ENCODE measurements around a stretch of chr4.

GRCh38 chr4:139889114-139889862 is 223.7 kb downstream of the MGST2 start:
- RAMPAGE, long total RNA: no peak
- RRBS: no CpG with 5 or more reads among the region's 9 CpGs

DNA sequence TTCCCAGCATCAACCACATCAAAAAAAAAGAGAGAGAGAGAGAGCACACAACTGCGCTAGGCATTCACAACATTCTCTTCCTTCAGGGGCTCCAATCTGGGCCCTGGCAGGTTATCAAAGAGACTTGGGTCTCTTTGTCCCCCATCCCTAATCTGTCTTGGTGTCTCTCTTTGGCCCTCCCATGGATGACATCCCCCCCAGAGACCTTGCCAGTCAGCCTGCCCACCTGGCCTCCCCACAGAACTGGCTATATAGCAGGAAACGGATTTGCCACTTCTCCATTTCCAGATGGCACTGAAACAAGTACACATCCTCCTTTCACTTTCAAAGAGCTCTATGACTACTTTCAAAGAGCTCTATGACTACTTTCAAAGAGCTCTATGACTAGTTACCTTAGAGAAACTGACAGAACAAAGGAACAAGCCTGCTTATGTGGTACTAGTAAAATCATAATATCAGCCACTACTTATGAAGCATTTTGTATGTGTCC is 175.3 kb downstream of the MAML3 start:
- RAMPAGE, long total RNA: no peak
- RRBS: no CpG with 5 or more reads among the region's 2 CpGs

DNA sequence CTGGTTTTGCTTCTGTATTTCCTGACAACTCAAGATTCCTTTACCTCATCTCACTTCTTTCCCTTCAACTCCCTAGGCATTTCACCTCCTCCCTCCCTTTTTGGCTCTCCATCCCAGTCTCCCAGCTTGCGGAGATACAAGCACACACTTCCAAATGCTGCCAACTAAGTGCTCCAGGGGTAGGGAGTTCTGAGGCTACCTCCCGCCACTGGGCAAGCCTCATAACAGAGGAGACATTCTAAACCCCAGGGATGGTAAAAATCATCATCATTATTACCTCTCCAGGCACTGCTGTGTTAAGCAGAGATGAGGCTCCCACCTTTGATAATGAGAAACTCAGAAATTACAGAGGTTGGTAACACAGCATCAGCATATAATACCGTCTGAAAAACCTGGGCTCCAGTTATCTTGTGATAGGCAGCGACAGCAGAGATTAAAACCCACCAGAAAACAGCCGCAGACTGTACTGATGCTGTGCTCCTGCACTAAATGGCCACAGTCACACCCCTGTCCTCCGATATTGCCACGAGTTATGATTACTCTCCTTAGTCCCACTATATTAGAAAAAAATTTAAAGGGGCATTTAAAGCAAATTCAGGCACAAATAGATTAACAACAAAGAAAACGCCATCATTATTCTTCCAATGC is 123.3 kb downstream of the MAML3 start:
- RAMPAGE, long total RNA: no peak
- RRBS: no CpG with 5 or more reads among the region's 8 CpGs

DNA sequence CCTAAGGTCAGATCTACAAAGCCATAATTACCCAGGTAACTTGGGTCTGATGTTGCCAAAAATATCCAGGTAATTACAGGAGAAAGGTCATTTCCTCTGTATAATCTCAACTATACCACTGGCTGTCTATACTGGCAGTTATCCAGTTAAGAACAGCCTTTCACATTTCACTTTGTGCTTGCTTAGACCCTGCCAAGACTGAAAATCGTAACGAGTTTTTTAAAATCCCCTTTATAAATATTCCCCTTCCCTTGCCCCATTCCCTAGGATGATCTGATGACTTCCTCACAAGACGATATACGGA is 105.5 kb downstream of the MAML3 start:
- RAMPAGE, long total RNA: no peak
- RRBS: no CpG with 5 or more reads among the region's 4 CpGs

DNA sequence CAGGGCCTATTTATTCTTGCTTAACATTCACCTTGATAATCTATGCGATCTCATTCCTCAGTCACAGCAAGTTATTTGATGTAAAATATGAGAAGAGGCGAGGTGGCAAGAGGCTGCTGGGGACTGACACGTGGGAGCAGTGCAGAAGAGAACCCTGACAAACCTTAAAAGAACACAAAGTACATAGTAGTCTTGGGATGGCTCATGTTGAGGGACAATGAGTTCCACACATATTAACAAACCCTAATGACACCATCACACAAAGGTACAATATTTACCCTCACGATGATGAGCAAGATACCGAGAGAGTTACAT is 57.5 kb downstream of the MAML3 start:
- RAMPAGE, long total RNA: no peak
- RRBS: no CpG with 5 or more reads among the region's 5 CpGs

DNA sequence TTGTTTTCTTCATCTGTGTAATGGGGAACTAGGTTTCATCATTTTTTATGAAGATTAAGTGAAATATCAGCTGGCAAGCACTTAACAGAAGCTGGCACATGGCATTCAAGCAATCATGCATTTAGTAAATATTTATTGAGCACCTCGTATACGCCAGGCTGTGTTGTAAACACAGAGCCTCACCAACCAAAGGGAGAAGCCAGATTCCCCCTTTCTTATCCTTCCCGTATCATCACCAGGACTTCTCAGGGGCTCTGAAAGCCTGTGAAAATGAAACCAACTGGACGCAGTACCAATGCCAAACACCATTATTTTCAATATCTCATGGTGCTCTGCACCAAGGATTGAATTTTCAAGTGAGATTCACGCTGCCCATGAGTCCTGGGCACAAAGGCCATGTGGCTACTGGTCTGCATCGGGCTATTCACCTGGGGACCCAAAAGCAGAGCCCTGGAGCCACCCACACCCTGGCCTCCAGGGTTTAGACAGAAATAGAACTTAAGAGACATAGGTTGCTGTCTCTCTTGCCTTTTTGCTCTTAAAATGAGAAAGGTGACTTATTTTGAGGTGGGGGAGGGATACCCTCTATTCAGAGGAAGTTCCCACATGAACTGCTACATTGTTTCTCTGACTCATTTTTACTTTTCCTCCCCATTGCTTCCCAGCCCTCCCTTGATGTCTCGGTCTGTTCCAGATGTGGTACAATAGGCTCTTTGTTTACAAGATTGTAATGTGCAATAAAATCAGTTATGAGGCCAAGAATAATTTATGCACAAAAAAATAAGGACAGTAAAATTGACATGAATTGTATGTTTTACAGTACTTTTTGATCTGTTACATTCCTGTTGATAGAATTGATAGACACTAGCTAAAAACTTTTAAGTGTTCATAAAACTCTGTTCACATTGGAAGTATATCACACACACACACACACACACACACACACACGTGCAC is 55.4 kb downstream of the MAML3 start:
- RAMPAGE, long total RNA: no peak
- RRBS: no CpG with 5 or more reads among the region's 8 CpGs

DNA sequence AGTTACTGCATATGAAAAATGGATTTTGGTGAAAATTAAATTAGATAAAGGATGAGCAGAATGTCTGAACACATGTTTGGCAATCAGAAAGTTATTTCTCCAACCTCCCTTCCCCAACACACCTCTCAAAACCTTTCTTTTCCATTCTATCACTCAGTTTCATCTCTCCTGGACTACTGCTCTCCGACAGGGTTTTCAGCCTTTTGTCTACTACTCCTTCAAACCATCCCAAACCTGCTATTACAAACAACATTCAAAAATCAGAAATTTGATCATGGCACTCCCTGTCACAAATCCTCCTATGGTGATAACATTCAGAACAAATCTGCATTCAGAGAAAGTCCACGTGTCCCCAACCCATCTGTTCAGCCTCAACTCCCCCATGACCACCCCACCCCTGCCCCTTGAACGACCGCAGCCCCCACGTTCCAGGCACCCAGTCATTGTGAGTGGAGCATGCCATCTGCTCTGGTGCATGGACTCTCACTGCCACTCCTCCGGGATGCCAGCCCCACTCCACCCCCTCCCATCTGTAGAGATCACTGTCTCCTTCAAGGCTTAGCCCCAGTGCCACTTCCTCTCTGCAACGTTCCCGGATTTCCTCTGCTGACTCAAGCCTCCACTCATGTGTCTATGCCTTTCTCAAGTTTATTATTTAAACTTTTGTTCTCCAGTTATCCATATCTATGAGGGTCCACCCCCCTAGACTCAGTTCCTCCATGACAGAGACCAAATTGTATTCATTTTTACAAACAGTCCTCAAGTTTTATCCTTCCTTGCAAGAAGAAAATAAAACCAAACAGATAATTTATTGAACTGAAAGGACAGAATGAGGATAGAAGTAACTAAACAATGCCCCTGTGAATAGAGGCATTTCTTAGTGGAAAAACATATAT is 54.1 kb downstream of the MAML3 start:
- RAMPAGE, long total RNA: no peak
- RRBS: 18% methylated on average over 3 of the region's 8 CpGs

GRCh38 chr4:140124107-140124580 is 29.8 kb downstream of the MAML3 start:
- RAMPAGE, long total RNA: no peak
- RRBS: no CpG with 5 or more reads among the region's 8 CpGs

DNA sequence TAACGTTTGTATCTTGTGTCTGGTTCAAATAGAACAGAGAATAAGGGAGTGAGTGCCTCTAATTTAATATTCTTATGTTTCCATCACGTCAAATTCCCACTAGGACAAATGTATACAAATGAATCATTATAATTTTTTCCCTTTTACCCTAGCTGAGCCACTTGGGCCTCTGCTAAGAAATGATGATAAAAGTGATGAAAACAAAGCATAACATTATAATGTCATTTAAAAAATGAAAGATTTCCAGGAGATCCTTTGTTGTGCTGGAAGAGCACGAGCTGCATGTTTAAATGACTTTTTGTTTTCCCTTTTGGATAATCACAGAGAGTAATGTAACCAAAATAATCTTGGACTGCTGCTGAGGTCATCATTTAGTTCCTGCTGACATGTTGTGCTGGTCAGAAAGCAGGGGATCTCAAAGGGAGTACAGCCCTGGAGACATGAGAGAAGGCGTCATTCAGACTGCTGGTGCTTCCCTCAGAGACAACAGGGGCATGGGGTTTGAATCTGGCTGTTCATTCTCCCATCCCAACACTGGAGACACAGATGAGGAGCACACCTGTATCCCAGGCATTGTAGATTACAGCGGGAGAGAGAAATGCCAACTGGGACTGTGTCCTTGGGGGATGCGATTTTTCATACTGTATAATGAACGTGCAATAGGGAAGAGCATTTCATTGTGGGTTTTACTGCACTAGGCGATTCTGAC is 105.0 kb upstream of the SCOC start:
- RAMPAGE, long total RNA: no peak
- RRBS: no CpG with 5 or more reads among the region's 8 CpGs

GRCh38 chr4:140679452-140679884 is 76.7 kb downstream of the TBC1D9 start:
- RAMPAGE, long total RNA: no peak
- RRBS: no CpG with 5 or more reads among the region's 3 CpGs

- RAMPAGE, long total RNA: no peak
- RRBS: no CpG with 5 or more reads among the region's 10 CpGs
Observed at GRCh38 chr4:140720505-140721354, 35.5 kb downstream of the TBC1D9 start.

GRCh38 chr4:140994055-140994404 is 139.2 kb downstream of the RNF150 start:
- RAMPAGE, long total RNA: no peak
- RRBS: no CpG with 5 or more reads among the region's 1 CpG

DNA sequence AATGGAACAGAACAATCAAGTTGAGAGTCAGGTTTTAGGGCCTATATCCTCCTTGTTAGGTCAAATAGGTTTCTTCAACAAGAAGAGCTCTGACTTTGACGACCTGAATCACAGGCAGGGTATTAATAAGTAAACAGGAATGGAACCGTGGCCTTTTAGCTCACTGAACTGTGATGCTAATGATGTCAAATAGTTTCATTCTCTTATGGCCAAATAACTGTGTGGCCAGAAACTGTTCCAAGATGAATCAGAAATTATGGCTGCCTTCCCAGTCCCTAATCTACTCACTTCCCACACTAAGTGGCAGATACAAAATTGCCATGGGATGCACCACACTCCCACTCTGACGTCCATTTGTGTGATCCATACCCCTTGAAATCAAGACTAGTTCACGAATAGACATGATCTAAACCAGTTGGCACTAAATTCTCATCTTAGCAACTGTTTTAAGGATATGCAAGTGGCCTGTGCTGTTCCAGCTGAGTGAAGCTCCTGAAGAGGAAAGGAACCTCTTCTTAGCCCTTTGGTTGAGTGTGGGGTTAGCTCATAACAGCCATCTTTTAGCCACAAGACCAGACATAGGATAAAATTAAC is 455.4 kb downstream of the IL15 start:
- RAMPAGE, long total RNA: no peak
- RRBS: no CpG with 5 or more reads among the region's 4 CpGs

DNA sequence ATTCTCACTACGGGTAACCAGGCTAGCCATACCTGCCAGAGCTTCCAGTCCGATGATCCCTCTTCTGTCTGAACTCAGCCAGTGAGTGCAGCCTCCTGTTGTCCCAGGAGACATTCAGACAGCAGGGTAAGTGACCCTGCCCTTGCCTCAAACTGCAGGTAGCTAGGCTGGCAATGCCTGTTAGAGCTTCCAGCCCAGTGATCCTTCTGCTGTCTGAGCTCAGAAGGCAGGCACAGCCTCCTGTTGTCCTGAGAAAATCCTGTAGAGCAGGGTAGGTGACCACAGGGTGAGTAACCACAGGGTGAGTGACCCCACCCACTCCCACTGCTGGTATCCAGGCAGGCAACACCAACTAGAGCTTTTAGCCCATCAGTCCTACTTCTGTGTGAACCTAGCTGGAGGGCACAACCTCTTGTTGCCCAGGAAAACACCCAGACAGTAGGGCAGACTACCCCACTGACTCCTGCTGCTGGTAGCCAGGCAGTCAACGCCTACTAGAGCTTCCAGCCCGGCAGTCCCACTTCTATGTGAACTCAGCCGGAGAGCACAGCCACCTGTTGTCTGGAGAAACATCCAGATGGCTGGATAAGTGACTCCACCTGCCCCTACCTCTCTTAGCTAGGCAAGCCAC is 371.8 kb downstream of the INPP4B start:
- RAMPAGE, long total RNA: start-site peak on the minus strand centred at position 239 of the sequence, 59 bp wide, 56 and 60 reads in 2 replicates
- RRBS: no CpG with 5 or more reads among the region's 5 CpGs

DNA sequence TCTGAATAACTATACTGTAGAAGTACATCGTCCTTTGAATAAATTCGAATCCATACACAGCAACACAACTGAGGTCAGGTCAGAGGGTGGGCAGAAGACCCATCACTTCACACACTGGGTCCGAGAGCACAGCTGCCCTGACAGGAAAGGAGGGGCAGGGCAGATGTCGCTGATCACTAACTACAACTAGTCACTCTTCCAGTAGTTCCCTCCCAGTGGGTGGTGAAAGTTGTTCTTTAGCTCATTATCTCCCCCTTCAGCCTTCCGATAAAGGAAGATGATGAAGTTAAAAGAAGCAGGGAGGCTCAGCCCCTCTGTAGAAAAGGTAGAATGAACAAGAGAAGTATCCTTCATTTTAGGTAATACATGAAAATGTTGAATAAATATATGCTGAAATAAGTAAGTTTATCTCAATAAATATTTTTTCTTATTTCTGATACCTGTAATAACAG is 278.9 kb downstream of the INPP4B start:
- RAMPAGE, long total RNA: no peak
- RRBS: no CpG with 5 or more reads among the region's 5 CpGs

GRCh38 chr4:142845087-142845632 is 941 bp downstream of the INPP4B start:
- RAMPAGE, long total RNA: no peak
- RRBS: no CpG with 5 or more reads among the region's 10 CpGs

GRCh38 chr4:143348125-143349083 is 11.7 kb downstream of the GAB1 start:
- RAMPAGE, long total RNA: no peak
- RRBS: no CpG with 5 or more reads among the region's 7 CpGs

DNA sequence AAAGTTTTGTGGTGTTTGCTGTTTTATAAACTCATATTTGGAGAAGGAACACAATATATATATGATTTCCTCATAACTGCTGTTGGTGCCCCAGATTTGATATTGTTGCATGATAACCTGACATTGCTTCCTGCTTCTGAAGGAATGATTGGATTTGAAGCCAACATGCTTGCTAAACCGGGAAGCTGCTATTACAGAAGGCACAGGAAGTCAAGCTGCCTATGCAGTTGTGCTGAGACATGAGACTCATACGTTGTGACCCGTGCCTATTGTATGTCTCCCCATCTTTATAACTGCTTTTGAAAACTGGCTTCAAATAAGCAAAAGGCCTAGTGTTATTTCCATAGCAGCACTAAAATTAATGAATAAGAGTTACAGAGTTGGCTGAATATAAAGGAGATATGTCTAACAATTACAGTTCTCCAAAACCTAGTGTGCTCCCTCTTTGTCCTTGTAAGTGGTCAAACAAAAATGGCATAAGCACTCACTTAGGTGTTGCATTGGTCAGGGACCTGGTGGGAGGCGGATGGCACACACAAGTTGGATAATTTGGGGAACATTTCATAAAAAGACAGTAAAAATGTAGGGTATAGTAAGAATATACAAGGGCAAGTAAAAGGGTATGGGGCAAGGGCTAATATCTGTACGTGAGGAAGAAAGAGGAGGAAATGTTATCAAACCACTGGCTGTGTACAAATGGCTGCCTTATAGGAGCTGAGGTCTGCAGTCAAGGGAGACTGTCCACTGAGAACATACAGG is 33.1 kb downstream of the GAB1 start:
- RAMPAGE, long total RNA: no peak
- RRBS: no CpG with 5 or more reads among the region's 5 CpGs

DNA sequence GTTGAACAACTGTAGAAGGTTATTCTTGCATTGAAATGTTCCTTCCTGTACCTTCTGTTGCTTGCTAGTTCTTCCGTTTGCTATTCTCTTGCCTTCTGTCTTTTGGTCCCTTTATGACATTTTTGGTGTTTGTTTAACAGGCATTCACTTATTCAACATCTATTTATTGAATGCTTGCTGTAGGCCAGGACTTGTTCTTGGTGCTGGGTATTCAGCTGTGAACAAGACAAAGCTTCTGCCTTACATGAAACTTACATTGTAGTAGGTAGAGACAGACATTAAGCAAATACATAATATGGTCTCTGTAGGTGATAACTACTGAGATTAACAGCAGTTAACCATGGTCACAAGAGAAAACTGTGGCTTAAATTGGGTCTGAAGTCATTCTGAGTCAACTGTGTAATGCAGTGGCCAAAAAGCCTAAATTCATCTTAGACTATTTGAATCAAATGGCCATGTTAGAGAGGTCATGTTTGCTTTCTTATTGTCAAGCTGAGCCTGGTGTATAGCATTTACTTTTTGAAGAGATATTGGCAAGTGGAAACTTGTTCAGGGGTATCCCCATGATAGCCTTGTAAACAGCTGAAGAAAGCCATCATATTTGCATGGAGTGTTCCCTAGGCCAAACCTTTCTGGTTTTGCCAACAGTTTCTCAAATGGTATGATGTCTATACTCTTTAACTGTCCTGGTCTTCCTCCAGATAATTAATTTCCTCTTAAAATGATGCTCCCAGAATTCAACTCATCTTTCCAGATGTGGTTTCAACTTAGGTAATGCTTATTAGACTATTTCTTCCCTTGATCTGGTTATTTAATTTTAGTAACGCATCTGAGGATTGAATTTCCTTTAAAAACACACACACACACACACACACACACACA is 35.8 kb downstream of the GAB1 start:
- RAMPAGE, long total RNA: no peak
- RRBS: no CpG with 5 or more reads among the region's 2 CpGs

- RAMPAGE, long total RNA: no peak
- RRBS: no CpG with 5 or more reads among the region's 9 CpGs
Observed at GRCh38 chr4:143411284-143412337, 74.9 kb downstream of the GAB1 start.

Measured in kidney epithelial cell (primary cell).